ENCODE results near the genes ITM2A, TENT5D and NOX1.

GRCh38 chrX:78105693-78107095 is 2.1 kb downstream of the PGK1 start:
- PRO-cap, result no peak

- PRO-cap, result no peak
These were observed 342 bp downstream of the RTL3 start for GRCh38 chrX:78658815-78659156.

DNA sequence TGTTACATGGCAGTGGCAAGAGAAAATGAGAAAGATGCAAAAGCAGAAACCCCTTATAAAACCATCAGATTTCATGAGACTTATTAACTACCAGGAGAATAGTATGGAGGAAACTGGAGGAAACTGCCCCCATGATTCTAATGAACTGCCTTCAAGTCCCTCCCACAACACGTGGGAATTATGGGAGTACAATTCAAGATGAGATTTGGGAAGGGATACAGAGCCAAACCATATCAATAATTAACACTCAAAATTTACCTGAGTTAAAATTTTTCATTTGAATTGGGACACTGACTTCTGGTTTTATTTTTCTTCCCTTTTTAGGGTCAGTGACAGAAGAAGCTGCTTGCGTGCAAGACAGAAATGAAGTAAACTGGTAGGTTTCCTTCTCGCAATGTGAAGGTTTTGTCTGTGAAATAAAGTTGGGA is 1.5 kb upstream of the P2RY10 start:
- PRO-cap, result no peak

DNA sequence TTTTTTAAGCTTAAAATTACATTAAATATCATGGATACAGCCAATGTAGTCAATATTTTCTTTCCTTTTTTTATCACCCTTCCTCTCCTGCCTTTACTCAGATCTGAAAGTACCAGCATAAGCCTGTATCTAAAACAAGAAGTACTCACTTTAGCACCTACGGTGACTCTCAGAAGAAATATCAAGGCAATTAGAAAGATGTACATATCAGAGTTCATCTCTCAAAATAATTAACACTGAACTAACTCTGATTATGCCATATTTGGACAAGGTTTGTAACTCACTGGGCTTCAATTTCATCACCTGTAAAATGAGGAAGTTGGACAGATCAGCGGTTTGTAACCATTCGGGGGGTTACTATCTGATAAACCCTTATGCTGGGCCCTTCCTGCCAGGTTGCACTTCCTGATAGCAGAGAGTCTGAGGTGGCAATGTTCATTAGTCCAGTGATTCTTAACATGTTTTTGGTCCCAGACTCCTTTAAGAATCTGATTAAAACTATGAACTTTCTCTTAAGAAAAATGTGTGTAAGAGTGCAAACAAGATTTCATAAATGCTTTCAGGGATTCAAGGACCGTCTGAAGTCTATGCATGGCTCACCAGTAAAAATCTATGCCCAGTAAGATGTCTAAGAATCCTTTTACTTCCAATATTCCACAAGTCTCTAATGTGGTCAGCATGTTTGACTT is 5.6 kb upstream of the GPR174 start:
- PRO-cap, result no peak

- PRO-cap, result no peak
These were observed 107.7 kb downstream of the ITM2A start for GRCh38 chrX:79259467-79259777.

- PRO-cap, result no peak
These were observed 5.9 kb downstream of the ITM2A start for GRCh38 chrX:79361239-79361558.

- PRO-cap, result no peak
These were observed at the start of gene ITM2A for GRCh38 chrX:79366725-79367836. Gene ITM2A, minus strand, starts transcription at chrX:79367334.

DNA sequence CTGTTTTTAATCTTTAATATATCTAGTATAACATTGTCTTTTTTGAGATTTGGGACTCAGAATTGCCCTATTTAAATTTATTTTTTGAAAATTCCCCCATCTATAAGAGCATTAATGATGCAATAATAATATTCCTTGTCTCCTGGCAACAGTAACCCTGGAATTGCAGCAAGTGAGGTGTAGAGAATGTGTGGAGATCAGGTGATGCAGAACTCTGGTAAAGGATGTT is at the start of gene TENT5D:
TSS of gene TENT5D (plus strand) at position 166 of the 229 bp plus-strand sequence.
- PRO-cap, result no peak

GRCh38 chrX:80717468-80717872 is 92.2 kb downstream of the BRWD3 start:
- PRO-cap, result no peak

- PRO-cap, result no peak
These were observed 85.7 kb downstream of the HMGN5 start for GRCh38 chrX:81116058-81116393.

- PRO-cap, result no peak
These were observed 69.8 kb upstream of the APOOL start for GRCh38 chrX:84933885-84934288.

- PRO-cap, result no peak
These were observed 142.3 kb upstream of the CPXCR1 start for GRCh38 chrX:88604661-88605268.

DNA sequence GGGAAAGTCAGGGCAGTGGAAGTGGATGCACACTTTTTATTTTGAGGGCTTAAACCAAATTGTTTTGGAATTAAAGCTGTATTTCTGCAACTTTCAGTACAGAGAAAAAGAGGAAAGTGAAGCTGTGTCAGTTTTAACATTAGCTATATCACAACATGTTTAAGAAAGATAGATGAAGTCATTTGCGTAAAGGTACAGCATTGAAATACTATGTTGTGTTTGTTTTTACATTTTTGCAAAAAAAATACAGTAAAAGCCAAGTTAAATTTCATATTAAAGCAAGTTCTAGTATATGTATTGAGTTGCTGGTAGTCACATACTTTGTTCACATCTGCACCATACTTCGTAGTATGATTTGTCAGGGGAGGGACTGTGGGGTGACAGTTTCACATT is 194.0 kb downstream of the TGIF2LX start:
- PRO-cap, result no peak

- PRO-cap, result no peak
These were observed 344.4 kb downstream of the NAP1L3 start for GRCh38 chrX:93329005-93329370.

DNA sequence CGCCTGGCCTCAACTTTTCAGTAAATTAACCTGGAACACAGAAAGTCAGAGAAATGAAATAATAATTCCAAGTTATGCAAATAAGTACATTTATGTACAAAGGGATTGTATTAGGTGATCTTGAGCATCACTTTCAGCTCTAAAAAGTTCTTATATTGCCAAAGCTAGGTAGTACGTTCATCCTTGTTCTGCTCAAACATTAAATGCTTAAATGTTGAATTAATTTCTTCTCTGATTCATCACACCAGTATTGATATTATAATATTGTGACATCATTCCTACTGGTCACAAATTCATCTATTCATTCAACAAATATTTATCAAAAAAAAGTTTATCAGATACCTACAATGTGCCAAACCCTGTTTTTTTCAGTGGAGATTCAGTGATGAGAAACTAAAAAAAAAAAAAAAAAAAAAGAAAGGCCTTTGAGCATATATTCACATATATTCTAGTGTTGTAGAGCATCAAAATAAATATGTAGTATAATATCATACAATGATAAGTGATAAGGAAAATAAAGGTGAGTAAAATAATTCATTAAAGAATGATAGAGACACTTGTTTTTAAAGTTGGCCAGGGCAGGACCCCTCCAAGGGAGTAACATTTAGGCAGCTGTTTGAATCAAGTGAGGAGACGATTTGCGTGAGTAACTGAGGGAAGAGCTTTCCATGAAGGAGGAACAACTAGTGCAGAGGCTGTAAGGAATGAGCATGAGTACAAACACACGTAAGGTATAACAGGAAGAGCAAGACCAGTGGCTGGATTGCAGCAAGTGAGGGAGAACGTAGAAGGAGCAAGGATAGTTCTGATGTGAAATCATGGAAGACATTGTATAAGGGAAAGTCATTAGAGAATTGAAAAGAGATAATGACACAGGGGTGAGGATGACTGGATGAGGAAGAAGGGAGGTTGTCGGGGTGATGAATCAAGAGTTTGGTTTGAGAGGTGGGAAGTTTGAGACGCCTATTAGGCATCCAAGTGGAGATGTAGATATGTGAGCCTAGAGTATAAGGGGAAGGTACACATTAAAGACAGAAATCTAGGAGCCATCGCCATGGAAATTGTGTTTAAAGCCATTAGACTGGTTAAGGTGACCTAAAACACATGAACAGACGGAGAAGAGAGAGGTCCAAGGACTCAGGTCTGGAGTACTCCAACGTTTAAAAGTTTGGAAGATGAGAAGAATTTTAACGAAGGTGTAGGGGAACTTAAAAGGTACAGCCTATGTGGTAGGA is 378.4 kb downstream of the RPA4 start:
- PRO-cap, result no peak

- PRO-cap, result no peak
These were observed 1343.4 kb downstream of the PCDH19 start for GRCh38 chrX:99066651-99067183.

GRCh38 chrX:100658822-100659626 is 15.0 kb downstream of the SRPX2 start:
- PRO-cap, result no peak

DNA sequence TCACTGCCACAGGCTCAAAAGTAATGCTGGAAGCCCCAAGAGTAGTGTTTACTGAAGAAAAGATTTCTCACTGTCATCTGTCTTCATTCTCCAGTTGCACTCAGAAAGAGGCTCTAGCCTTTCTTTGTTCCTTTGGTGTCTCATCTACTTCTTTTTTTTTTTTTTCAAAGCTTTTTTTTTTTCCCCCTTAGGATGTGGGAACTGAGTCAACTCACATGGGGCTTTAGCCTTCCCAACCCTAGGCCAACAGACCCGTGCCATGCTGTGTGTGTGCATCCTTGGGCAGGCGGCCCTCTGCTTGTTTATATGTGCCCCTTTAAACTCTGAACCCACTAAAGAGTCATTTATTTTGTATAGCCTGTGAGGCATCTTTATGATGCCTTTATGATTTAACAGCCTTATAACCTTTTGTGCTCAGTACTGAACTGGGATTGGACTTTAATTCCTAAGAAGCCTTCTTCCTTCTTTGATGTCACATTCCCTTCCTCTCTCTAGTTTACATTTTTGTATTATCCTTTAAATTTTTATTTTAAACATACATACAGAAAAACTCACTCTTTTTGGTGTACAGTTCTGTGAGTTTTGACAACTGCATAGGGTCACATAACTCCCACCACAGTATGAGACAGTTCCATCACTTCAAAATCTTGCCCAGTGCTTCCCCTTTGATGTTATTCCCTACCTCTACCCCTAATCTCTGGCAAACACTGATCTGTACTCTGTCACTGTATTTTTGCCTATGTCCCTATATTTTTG is 15.8 kb downstream of the SRPX2 start:
- PRO-cap, result no peak

DNA sequence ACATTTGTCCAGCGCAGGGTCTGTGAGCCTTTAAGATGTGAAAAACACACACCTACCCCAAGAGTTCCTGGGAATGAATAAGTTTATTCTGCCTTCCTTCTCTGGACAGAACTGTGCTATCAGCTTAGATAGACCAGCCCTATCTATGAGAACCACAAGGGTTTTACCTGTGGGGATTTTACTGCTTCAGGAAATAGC is at the start of gene NOX1:
TSS of gene NOX1 (minus strand) at position 138 of the 198 bp plus-strand sequence.
- PRO-cap, result no peak

DNA sequence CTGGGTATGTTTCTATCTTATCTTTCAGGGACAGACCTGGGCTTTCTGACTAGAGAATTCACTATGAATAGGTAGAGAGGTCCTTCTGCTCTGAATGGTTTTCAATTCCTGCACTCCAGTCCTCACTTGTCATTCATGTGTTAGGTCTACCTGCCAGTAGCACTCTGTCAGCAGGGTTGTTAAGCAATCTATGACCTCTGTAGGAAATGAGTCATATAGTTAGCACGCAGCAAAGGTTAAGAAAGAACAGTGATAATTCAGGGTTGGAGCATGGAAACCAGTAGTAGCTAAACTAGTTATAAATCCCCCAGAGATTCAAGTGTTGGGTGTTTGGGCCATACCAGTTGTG is 24.9 kb downstream of the ARL13A start:
- PRO-cap, result no peak

All from tibial artery (tissue), 1 donor.